GM12892 (cell line): ENCODE results near the genes TBX20 and ELMO1.

- RRBS: no CpG with 5 or more reads among the region's 33 CpGs
Observed at GRCh38 chr7:34174683-34175807, 269.7 kb downstream of the BMPER start.

- RRBS: no CpG with 5 or more reads among the region's 10 CpGs
Observed at GRCh38 chr7:34938988-34939598, 98.2 kb downstream of the DPY19L1 start.

GRCh38 chr7:34966048-34966587 lies 71.2 kb downstream of the DPY19L1 start:
- RRBS: no CpG with 5 or more reads among the region's 3 CpGs

DNA sequence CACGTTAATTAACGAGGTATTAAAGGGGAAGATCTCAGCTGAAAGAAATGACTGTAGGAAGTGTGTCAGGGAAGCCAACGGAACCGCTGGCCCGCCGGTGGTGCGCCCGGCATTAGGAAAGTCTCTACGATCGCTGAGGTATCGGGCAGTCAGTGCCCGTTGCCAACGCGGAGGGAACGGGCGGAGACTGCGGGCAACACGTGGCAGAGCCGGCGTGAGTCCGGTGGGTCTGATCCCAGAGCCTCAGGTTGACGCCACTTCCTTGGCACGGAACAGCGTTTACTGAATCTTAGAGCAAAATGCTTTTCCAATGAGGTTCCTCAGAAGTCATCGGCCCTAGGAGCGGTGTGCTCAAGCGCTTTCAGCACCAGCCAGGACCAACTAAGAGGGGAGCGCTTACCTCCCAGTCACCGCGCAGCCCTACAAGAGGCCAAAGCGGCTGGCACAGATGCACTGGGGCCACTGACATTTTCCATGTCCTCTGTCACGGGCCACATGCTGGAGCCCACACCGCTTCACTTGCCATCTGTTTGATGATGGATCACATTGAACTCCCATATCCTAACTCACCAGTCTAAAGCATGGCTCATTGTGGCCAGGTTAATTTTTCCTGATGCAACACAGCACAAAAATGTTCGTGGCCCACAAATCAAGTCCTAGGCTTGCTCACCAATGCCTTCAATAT lies 67.0 kb downstream of the TBX20 start:
- RRBS: no CpG with 5 or more reads among the region's 34 CpGs

DNA sequence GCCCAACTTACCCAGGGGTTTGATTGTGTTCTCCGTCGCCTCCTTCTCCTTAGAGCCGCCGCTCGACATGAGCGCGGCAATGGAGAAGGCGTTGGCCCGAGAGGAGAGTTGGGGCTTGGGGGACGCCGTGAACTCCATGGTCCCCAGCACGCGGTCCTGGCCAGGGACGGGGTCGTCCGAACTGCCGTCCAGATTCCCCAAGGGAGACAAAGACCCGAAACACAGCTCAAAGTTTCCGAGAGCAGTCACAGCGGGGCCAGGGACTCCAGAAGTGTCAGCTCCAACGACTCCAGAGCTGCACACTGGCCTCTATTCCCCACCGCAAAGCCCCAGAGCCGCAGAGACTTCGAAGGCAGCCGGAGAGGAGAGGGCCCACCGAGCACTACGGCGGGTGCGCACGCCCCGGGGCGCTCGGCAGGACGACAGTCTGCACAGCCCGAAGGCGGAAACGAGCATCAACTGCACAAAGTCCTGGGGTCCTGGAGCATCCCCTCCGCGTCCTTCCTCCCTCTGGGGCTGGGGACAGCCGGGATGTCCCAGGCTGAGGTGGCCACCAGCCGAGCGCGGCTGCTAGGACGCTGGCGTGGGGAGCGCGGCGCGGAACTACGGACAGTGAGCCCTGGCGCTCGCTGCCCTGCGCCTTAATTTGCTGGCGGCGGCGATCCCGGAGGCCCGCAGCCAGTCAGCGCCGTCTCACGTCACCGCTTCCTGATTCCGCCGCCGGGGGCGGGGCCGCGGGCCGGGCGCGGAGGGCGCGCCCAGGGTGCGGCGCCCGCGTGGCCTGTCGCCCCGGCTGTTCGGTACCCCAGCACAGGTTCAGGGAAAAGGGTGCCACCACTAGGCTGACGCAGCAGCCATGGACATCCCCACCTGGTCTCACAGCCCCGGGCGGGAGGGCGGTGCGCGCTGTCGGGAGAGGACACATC lies at the start of gene TBX20:
Gene TBX20 (minus strand): TSS at position 618 of the 926 bp plus-strand sequence.
- RRBS: 20% methylated on average over 33 of the region's 87 CpGs

DNA sequence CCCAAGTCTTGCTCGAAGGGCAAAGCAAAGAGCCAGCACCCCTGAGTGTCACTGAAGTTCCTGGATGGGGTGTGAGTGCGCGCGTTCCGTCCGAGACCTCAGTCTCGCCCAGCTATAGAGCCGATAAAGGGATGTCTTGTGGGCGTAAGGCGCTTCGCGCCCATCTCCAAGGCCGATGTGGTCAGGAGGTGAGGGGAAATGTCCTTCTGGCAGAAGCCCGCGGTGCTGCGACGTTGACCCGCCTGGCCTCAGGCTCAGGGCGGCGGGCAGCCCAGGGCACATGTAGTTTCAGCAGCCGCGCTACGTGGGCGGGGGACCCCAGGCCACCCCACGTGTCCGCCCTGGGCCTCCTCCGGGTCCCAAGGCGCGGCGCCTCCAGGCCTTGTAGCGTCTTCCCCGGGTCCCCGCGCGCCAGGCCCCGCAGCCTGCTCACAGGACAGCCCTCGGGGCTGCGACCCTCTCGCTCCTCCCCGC lies 4.1 kb upstream of the TBX20 start:
- RRBS: 48% methylated on average over 6 of the region's 40 CpGs

- RRBS: no CpG with 5 or more reads among the region's 5 CpGs
Observed at GRCh38 chr7:35647105-35647682, 47.7 kb downstream of the HERPUD2 start.

DNA sequence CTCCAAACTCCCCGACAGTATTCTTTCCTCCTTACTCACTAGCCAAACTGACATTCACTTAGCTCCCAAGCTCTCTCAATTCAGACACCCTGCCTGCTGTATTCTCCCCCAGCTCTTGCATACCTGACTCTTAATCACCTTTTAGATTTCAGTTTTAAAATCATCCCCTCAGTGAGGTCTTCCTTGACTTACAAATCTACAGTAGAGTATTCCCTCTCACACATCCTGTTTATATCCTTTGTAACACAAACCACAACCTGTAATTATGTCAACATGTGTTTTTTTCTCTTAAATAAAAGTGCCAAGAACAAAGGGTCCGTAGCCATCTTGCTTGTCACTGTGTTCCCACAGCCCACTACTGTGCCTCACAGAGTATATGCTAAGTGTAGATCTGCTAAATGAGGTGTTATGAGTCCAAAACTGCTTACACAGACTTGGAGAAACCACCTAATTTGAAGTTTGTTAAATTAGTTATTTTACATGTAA lies 14.3 kb downstream of the HERPUD2 start:
- RRBS: no CpG with 5 or more reads among the region's 2 CpGs

DNA sequence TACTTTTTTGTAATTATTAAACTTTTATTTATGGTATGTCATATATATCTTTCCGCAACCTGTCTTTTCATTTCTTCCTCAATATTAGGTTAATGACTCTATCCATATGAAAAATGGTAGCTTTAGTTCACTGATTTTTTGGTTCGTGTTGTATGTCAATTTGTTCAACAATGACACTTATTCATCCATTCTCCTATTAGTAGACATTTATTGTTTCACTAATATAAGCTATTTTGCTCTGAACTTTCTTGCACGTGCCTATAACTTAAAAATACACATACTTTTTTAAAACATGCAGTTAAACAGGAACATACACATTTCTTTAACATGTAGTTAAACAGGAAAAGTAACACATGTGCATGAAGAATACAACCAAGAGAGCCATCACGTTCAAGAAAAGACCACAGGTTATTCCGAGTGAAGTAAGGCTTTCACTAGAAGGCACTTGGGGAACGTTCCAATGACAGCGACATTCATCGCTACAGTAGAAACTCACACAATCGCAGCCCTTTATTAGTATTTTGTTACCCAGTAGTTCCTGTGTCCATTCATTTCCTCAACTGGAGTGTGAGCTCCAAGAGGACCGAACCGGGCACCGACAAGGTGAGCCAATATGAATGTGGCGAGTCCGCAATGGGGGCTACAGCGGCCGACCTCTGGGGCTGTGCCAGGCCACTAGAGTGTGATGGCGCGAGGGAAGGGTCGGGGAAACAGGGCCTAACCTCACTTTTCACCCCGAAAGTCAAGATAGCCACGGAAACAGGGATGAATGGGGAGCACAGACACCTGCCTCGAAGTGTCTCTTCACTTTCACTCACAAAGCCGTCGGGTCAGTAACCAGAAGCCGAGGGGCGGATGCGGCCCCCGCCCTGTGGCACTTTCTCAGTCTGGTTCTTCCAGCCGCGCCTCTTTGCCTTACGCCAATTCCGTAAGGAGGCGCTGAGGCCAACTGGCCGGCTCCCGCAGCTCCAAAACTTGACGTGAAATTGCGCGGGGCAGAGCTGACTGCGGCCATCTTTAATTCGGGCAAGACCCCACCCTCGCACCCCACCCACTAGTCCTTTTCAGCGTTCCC lies 820 bp upstream of the SEPTIN7 start:
- RRBS: no CpG with 5 or more reads among the region's 42 CpGs

GRCh38 chr7:36047943-36048307 lies 105.1 kb upstream of the EEPD1 start:
- RRBS: no CpG with 5 or more reads among the region's 5 CpGs

DNA sequence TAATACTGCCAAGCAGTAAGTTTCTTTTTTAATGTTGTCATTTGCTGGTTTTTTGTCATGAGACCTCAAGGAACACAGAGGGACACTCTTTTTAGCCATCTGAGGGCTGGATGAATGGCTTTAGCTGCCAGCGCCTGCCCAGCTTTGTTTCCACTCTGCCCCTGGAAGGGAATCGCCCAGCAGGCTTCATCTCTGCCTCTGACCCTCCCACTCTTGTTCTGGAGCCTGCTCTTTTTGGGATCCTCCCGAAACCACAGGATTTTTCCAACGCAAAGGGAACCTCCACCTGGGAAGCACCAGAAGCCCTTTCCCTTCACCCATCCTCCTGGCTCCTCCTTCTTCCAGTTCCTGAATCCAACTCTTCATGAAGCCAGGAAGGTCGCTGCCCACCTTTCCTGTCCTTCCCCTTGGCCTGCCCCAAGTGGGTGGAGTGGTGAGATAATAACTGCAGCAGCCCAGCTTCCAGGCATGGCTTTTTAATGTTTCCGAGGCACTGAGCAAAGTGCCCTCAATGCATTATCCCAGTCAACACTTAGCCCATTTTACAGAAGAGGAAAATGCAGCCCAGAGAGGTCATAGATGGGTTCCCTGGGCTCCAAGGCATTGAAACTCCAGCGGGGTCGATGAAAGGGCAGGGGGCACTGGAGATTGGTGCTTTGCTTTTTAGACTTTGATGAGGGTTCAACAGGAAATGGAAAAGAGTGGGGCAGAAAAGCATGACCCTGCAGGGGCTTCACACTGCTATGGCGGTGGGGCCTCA lies 70.8 kb upstream of the EEPD1 start:
- RRBS: no CpG with 5 or more reads among the region's 9 CpGs

GRCh38 chr7:36115395-36115929 lies 37.6 kb upstream of the EEPD1 start:
- RRBS: no CpG with 5 or more reads among the region's 3 CpGs

DNA sequence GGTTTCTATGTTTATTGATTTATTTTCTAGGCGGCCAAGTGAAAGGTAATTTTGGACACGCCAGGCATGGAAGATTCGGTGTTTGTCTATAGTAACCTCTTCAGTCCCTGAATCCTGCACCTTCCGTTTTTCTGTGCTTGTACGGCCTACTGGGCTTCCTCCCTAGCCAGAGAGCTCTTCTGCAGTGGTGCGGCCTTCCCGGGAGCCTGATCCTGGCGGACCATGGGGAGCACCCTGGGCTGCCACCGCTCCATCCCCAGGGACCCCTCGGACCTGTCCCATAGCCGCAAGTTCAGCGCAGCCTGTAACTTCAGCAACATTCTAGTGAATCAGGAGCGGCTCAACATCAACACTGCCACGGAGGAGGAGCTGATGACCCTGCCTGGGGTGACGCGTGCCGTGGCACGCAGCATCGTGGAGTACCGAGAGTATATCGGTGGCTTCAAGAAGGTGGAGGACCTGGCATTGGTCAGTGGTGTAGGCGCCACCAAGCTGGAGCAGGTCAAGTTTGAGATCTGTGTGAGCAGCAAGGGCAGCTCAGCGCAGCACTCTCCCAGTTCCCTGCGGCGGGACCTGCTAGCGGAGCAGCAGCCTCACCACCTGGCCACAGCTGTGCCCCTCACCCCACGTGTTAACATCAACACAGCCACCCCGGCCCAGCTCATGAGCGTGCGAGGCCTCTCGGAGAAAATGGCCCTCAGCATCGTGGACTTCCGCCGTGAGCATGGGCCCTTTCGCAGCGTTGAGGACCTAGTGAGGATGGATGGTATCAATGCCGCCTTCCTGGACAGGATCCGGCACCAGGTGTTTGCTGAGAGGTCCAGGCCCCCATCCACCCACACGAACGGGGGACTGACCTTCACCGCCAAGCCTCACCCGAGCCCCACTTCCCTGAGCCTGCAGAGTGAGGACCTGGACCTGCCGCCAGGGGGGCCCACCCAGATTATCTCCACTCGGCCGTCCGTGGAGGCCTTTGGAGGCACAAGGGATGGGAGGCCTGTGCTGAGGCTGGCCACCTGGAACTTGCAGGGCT lies 1.4 kb downstream of the EEPD1 start:
- RRBS: no CpG with 5 or more reads among the region's 46 CpGs

- RRBS: no CpG with 5 or more reads among the region's 9 CpGs
Observed at GRCh38 chr7:36192036-36192661, 39.1 kb downstream of the EEPD1 start.

DNA sequence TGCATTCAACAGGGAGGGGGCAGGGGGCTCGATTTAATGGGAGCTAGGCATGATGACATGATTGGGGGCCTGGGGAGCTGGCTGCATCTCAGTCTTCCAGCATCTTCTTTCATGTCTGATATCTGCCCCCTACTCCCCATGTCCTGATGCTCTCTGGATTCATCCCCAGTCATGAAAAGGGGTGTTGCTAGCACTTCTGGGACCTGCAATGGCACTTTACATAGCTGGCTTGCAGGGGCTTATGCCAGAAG lies 95.0 kb downstream of the AOAH start:
- RRBS: no CpG with 5 or more reads among the region's 1 CpG

- RRBS: no CpG with 5 or more reads among the region's 12 CpGs
Observed at GRCh38 chr7:36790205-36790779, 66.0 kb upstream of the AOAH start.

DNA sequence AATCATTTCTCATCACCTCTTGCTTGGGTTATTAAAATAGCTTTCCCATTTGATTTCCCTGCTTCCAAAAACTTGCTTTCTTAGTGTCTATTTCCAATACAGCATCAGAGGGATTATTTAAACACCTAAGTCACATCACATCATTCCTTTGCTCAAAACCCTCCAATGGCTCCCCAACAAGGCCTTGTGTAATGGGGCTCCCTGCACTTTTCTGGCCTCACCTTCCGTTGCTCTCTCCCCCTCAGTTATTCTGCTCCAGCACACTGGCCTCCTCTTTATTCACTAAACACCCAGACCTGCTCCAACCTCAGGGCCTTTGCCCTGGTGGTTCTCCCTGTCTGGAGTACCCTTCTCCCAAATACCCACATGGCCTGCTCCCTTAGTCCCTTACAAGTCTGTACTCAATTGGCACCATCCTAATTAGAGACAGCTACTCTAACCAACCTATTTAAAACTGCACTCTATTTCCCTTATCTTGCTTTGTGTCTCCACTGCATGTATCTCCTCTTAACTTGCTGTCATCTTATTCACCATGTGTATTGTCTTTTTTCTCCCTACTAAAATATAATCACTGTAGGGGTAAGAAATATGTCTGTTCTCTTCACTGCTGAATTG lies 166.5 kb upstream of the AOAH start:
- RRBS: no CpG with 5 or more reads among the region's 1 CpG

DNA sequence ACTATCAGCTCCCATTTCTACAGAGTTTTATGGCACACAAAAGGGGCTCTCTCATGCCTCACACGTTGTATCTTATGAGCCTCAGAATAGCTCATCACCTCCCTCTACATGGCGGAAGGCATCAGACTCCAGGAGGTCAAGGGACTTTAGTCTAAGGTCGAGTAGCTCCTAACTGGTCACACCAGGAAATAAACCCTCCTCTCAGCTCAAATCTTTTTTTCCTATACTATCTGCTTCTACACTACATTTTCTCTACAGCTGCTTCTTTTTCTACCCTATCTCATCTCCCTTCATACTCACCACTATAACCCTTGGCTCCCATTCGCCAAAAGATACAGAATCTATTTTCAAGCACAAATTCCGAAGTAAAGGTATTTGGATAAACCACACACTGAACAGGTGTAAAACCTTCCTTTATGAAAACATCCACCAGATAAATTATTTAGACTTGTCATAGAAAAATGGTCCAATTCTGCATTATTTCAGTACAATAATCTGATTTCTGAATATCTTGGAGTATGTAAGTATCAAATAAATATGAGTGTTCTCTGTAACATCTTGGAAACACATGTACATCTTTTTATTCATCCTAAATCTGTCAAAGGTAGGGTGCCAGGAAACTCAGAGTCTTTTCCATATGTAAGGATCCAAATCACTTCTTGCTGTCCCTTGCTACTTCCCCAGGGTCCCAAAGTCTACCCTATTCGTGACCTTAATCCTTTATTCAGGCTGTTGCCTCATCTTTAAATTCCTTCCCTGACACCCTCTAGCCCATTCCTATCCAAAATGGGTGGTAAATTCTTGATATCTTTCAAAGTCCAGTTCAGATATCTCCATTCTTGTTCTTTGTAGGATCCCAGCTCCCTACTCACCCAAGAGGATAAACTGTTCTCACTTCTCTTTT lies 231.0 kb upstream of the AOAH start:
- RRBS: no CpG with 5 or more reads among the region's 6 CpGs

DNA sequence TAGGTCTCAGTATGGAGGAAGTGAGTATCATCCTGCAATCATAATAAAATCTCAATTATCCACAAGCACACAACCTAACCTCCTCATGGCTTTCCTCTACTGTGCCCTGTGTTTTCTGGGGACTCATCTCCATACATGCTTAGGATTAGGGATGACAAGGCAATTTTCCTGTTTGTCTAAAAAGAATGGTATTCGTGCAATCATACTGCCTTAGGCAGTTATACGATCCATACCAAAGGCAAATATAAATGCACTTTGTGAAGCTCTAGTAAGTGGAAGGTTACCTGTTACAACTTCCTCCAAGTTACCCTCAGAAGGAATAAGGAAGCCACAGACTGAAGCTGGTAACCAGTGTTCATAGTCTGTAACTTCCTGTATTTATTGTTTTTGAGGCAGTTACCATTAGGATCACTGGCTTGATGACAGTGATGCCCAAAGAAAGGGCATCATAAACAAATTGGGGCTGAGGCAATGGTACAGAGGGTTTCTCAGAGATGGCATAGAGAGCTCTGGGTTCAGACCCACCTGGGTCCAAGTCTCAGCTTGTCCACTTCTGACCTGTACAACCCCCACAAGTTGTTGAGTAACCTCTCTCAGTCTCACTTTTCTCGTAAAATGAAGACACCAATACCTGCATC lies 138.3 kb downstream of the ELMO1 start:
- RRBS: no CpG with 5 or more reads among the region's 3 CpGs

DNA sequence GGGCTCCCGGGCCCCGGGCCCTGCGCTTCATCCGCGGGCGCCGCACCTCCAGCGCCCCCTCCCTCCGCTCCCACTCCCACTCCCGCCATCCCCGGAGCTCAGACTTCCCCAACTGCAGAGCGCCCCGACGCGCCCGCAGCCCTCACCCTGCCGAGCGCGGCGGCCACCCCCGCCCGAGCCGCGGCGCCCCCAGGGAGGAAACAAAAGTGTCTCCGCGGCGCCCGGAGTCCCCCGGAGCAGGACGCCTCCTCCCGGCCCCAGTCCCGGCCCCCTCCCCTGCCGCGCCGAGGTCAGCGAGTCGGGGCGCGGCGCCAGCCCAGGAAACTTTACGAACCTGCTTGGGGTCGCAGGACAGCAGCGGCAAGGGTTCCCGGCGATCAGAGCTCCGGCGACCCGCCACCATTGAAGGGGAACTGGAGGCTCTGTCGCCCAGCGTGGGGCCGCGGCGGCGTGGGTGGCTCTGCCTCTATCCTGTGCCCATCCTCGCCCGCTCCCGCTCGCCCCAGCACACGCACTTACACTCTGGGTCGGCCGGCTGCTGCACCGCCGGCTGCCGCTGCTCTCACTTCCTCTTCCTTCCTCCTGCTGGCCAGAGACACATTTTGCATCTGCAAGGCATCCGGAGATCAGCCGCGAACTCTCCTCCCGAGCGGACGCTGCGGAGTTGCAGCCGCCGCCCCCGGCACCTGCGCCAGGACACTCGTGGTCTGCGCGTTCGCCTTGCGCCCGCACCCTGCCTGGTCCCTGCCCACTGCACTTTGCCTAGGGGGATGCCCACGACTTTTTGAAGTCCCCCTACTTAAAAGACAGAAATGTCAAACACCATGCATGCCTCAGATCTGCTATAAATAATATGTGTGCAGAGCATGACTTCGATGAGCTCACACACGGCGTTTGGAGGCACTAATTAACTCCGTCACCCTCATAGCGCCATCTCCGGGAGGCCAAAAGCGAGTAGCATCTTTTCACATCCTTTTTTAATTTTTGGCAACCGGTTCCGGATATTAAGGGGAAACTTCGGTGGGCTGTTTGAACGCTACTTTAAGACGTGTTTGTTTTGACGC lies at the start of gene ELMO1:
Gene ELMO1 (minus strand): TSS at position 524 of the 1,064 bp plus-strand sequence.
- RRBS: under 1% methylated on average over 19 of the region's 96 CpGs